Calu3 (cell line): ENCODE measurements around a stretch of chr17.

- PRO-cap, result no peak
Observed at GRCh38 chr17:71544873-71545375, 575.9 kb upstream of the SOX9 start.

- PRO-cap, result no peak
Observed at GRCh38 chr17:72116140-72116658, 4.6 kb upstream of the SOX9 start.

DNA sequence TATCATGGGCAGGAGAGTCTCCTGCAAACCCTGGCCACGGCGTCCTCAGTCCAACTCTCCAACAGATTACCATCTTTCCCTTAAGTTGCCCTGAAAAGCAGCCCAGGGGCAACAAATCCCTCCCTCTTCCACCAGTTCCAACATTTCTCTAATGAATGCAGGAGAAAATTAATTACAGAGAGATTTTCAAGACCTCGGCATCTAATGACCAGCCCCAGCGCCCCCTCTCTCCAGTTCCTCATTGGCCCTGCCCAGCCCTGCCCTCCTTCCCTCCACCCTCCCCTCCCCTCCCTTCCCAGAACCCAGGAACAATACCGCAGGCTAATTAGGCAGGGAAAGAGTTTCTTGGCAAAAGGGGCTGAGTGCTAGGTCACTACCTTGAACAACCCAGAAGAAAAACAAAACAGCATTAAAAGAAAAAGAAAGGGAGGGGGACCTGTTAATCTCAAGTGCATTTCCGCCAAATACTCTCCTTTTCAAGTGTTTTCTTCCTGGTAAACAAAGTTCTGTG, 215.2 kb downstream of the SOX9 start:
- PRO-cap, result no peak

- PRO-cap, result no peak
Observed at GRCh38 chr17:72382781-72383355, 262.0 kb downstream of the SOX9 start.

DNA sequence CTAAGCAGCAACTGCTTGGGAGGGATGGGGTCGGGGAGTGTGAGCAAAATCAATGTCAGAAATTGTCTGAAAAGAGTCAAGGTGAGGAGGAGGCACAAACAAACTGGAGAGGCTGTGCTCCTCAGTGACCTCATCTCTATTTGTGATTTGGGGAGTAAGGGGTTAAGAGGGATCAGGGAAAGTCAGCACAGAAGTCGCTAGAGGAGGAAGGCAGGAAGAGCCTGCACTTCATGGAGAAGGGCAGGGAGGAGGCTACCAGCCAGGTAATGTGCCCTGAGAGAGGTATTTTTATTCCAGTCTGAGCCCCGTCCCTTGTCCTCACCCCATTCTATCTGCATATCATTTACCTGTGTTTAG, 332.2 kb downstream of the SOX9 start:
- PRO-cap, result no peak

DNA sequence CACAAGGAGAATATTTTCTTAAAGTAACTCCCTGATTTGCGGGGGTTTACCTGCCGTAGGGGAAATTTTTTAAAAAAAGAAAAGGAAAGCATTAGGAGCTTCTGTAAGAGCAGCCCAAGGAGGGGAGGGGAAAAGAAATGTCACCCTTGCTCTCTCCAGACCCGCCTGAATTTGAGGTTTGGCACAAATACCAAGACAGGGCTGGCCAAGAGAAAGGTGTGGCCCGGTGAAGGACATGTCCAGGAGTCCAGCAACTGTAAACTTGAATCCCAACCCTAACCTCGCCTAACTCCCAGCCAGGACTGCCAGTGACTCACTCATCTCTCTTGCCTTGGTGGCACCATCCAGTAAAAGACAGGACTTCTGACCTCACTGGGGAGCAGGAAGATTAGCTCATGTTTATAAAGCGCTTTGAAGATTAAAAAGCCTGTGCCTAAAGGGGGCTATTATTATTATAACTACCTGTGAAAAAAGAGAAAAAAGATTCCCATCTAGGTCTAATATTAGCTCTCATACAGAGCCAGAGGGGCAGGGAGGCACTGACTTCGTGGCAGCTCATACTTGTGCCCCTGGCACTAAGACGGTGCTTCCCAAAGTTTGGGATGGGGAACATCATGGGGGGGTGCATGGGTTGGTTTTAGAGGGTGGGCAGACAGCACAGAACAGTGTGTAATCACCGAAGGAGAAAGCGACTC, 335.3 kb downstream of the SOX9 start:
- PRO-cap, result bidirectional peak, plus-strand start at position 523 of the sequence, minus-strand start at position 173 of the sequence

DNA sequence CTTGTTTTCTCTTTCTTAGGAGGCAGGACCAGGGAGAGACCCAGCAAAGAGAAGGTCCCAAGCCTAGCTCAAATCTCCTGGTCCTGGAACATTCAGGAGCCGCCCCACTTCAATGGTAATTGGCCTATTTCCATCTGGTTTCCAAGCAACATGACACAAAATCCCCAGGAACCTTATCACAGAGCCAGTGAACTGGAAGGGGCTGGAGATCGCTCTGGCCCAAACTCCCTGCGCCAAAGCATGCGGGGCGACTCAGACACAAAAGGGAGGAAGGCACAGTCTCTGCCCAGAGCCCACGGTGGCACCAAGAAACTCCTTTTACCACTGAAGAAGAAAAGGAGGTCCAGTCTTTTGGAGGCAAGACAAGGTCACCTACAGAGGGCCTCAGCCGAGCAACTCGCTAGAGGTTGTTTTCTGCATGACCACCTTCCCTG, 394.6 kb downstream of the SOX9 start:
- PRO-cap, result no peak

- PRO-cap, result no peak
Observed at GRCh38 chr17:72549571-72550481, 429.0 kb downstream of the SOX9 start.

DNA sequence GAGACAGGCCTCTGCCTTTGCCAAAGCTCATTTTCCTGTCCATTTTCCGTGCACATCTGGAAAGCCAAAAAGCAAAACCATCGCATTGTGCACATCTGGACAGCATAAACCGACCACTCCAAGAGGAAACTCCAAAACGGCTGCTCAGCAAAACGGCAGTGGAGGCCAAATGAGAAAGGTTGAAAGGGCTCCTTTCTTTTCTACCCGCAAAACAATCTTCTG, 426.4 kb downstream of the SLC39A11 start:
- PRO-cap, result no peak

DNA sequence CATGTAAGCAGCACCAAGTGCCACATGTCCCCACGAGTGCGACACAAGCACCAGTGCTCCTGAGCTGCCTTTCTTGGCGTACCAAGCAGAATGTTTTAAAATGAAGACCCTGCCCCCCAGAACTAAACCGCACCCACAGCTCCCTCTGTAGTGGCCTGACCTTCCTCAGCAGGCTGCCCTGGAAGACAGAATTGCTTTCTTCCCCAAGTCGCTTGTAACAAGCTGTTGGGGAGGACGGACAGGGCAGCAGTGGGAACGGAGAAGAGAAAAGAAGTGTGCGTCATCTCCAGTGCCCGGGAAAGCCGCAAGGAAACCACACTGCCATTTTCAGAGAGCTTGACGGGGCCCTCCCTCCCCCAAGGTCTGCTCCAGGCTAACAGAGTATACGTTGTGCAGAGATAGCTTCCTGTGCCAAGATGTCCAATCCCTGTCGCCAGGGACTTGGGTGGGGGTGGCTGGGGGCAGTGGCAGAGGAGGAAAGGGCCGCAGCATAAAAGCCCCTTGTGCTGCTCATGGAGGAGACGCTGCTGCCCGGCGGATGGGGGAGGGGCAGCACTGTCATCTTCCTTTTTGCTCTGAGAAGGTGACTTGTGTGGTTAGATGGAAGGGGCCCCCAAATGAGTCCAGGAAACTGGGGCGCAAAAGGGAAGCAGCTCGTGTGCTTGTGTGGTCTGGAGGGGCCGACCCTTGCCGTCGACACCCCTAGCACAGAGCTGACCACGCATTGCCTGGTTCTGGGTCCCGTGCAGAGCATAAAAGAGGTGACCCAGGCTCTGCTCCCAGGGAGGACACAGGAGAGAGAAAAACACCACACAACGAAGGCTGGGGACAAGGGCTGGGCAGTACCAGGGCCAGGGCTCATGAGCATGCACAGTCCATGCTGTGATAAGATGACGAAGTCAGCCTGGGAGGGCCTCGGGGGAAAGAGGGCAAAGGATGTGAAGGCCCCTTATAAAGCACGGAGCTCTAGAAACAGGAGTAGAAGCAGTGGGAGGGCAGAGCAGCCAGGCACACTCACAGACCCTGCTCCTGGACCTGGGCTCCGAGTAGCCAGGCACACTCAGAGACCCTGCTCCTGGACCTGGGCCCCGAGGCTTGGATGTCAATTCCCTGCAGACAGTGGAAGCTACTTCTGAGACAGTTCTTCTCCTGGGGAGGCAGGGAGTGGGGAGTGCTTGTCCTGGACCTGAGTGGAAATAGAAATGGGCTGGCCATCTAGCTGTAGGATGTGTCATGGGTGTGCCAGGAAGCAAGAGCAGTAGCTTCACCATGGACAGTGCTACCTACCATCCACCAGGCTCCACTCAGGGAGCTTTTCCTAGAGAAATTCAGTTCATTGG, 372.7 kb downstream of the SLC39A11 start:
- PRO-cap, result no peak

DNA sequence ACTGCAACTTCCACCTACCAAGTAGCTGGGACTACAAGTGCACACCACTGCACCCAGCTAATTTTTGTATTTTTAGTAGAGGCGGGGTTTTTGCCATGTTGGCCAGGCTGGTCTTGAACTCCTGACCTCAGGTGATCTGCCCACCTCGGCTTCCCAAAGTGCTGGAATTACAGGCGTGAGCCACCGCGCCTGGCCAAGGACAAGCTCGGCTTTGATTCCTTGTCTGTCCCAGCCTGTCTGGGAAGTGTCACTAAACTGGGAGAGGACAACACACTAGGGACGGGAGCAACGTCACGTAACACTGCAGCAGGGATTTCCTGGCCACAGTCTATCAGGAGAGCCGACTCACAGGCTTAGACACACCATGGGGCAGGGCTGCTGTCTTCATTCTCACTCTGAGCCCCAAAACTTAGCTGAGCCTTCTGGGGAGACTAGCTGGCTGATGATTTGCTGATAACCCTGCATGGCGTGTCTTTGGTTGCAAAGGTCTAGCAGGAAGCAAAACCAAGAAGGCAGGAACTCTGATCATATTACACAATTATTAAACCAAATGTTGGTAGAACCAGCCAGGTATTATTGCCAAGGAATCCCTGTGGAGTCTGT, 345.1 kb downstream of the SLC39A11 start:
- PRO-cap, result no peak

GRCh38 chr17:72873684-72874172, 218.8 kb downstream of the SLC39A11 start:
- PRO-cap, result no peak

DNA sequence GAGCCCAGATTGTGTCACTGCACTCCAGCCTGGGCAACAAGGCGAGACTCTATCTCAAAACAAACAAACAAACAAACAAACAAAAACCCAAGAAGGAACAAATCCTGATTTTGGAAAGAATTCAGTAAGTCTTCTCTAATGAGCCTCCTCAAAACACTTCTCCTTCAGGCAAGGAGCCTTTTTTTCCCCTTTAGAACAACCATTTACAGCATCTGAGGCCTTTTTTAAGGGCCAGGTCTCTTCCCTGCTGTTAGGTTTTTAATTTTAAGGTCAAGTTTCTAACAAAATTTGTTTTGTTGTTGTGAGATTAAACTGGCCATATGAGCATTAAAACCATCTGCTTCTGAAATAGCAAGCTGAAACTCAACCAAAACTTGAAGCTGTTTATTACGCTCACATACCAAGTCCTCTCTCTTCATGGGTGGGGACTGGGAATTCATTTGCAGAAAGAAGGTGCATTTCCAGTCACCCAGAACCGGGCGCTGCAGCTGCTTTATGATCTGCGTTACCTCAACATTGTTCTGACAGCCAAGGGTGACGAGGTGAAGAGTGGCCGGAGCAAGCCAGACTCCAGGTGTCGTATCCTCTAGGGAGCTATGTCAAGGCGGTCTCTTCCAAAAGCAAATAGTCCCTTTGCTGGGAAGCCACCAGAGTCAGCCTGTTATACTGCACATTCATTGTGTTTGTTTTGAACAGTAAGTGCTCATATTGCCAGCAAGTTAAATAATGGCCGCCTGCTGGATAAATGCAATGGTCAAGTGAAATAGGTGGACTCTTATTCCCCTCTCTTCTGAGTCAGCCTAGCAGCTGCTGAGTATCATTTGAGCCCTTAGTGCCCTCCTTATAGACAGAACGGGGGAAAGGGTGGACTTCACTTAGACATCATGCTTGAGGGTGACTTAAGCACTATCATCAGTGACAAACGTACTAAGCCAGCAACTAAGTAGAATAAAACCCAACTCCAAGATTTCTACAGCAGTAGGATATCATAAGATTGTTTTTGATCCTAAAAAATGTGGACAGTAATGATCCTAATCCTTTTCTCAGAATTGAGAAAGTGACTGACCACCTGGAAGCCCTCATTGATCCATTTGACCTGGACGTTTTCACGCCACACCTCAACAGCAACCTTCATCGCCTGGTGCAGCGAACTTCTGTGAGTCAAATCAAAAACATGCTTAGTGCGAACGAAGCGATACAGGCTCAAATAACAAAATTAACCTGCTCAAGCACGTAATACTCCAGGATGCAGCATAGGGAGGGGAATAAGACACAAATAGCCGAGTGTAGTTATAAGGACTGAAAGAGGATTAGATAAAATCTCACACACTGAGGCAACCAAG, 12.7 kb downstream of the COG1 start:
- PRO-cap, result no peak

GRCh38 chr17:73262798-73263031, 1.0 kb upstream of the CPSF4L start:
- PRO-cap, result no peak

DNA sequence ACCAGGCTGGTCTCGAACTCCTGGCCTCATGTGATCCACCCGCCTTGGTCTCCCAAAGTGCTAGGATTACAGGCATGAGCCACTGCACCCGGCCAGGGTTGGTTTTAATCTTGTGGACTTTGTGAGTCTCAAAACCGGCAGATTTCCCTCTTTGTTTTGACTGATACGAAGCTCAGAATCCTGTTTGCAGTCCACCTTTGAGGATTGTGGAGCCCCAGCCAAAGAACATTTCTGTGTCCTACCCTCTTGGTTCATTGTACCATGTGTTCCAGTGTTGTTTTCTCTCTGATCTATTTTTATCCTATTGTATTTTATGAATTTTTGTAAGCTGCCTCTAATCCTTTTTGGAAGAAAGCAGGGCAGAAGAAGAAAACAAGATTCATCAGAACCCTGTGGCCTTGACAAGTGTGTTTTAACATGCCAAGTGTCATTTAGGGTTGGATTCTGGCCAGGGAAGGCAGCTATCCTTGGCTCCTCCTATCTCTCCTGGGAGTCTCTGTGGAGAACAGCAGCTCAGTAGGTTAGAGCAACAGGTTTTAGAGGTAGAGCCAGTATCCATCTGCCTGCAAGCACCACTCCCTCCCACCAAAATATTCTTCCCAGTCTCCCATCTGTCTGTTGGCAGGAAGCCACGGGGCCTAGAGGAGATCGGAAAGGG, 16.6 kb upstream of the CPSF4L start:
- PRO-cap, result no peak

- PRO-cap, result no peak
Observed at GRCh38 chr17:73298449-73298825, 13.4 kb downstream of the CDC42EP4 start.

- PRO-cap, result bidirectional peak, plus-strand start at chr17:73308476, minus-strand start at chr17:73308348; bidirectional peak, plus-strand start at chr17:73308741, minus-strand start at chr17:73308528
Observed at GRCh38 chr17:73307976-73308867, 3.6 kb downstream of the CDC42EP4 start.

GRCh38 chr17:73309510-73310411, 2.0 kb downstream of the CDC42EP4 start:
- PRO-cap, result bidirectional peak, plus-strand start at chr17:73309964, minus-strand start at chr17:73309888

DNA sequence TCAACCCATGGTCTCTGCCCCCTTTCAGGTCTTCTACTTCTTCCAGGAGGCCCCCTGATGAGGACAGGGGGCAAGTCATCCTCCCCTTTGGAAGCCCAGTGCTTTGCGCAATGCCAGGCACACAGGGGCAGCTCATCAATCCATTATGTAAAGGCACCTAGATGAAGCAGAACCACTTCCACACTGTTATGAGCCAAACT, 90.2 kb downstream of the SDK2 start:
- PRO-cap, result no peak

GRCh38 chr17:73722097-73722540, 77.9 kb upstream of the SDK2 start:
- PRO-cap, result no peak